Right common carotid artery plus branches (tissue), 1 donor: ENCODE data around the gene HSPA4L.

GRCh38 chr4:122035925-122036352, 84.1 kb upstream of the TRPC3 start:
- PRO-cap: no peak

DNA sequence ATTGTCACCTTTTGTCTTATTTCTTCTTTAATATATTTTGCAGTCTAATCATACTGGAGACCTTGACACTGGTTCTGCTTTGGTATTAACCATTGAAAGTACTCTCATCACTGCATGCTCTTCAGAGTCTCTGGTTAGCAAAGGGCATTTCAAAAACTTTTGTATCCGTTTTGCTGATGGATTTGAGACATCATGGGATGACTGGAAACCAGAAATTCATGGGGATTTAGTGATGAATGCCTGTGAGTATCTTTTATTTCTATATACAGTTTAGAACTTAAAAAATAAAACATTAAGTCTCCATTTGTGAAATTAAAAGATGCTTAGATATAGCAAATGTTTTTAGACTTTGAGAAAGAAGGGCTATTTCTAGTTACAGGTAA, 69.6 kb upstream of the ADAD1 start:
- PRO-cap: no peak

- PRO-cap: no peak
These were observed 16.7 kb upstream of the ADAD1 start for GRCh38 chr4:122361820-122362703.

- PRO-cap: no peak
These were observed 17.1 kb downstream of the BBS12 start for GRCh38 chr4:122749400-122750249.

GRCh38 chr4:122775998-122776551, 43.6 kb downstream of the BBS12 start:
- PRO-cap: no peak

DNA sequence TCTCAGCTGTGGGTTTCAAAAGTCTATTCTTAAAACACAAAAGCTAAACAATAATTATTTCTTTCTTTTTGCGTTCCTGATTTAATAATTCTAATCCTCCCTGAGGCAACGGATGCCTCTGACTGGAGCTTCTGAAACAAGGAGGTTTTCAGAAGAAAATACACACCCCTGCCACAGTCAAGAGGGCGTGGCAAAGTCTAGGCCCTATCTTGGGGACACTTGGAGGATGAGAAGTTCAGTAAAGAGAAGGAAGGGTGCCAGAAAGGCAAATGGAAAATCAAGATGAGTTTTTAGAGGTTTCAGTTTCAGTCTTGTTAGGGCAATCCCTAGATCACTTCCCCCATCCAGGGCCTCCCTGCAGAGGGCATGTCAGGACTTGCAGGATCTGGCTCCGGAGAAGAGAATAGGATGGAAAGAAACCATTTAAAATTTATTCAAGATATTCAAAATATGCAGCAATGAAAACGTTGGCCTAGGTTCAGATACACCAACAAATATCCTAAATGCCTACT, 28.5 kb upstream of the FGF2 start:
- PRO-cap: no peak

GRCh38 chr4:122923255-122923568, 334 bp downstream of the SPATA5 start:
- PRO-cap: no peak

GRCh38 chr4:123113128-123113557, 190.3 kb downstream of the SPATA5 start:
- PRO-cap: no peak

- PRO-cap: bidirectional peak, plus-strand start at chr4:123244519, minus-strand start at chr4:123244279
These were observed 152.5 kb upstream of the SPRY1 start for GRCh38 chr4:123243916-123244647.

DNA sequence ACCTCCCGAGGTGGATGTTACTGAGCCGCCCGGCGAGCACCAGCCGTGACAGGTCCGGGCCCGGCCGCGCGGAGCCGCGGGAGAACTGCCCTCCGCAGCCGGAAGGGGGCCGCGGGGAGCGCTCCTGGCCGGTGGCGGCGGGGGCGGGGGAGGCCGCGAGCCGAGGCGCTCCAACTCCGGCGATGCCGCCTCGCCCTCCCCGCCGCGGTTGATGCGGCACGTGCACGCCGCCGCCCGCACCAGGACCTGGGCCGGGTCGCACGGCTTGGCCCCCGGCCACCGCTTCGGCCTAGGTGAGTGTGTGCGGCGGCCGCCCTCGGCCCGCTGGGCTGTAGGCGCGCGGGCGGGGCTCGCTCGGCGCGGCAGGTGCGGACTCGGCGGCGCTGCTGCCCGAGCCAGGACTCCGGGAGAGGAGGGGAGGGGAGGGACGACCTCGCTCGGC, 1.6 kb downstream of the SPRY1 start:
- PRO-cap: bidirectional peak, plus-strand start at position 398 of the sequence, minus-strand start at position 87 of the sequence

GRCh38 chr4:123478683-123479587, 82.3 kb downstream of the SPRY1 start:
- PRO-cap: no peak

GRCh38 chr4:123553985-123554725, 157.6 kb downstream of the SPRY1 start:
- PRO-cap: no peak

DNA sequence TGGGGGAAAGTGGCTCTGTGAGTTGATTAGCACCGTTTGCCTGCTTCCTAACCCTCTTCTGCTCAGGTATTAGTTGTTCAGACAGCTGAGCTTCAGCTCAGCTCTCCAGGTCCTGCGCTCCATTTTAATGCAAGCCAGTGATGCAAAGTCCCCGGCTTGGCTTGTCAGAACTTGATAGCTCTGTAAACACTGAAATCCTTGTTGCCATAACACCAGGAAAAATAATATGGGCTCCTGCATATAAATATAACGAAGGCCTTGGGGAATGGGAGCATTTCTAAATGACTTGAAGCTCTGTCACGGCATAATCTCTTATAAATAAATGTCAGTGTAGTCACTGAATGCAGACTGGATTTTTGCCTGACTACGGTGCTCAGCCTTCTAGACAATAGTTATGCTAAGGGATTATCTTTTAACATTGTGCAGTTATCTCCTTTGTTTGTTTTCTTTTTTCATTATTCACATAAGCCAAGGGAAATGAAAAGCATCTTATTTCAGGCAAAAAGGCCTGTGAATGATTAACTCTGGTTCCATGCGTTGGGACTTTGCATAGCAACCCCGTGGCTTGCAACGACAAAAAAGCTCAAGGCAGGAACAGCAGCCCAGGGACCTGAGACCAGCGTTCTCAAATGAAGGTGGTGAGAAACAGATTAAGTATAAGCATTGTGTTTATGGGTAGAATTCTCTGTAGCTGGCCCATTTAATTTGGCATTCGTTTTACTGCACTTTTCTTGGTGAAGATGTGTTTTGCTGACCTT, 253.3 kb downstream of the SPRY1 start:
- PRO-cap: unidirectional peak, minus-strand start at position 129 of the sequence

GRCh38 chr4:123659414-123659783, 262.8 kb downstream of the SPRY1 start:
- PRO-cap: no peak

DNA sequence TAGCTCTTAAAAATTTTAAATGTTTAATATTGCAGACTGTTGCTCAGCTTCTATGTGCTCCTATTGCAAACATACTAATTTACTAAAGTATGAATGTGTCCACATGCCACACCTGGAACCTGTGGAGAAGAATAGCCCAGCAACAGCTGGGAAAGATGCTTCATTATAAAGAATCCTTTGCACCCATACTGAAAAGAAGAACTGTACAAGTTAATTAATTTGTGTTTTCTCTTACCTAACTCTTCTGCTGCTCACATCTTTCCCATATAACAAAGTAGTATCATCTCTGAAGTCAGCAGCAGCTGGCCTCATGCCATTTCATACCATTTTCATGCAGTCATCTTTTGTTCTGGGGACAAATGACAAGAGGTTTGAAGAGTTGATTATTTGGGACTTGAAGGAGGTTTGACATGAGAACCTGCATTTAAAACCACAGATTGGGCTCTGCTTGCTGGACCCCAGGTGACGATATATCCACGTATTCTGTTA, 430.2 kb downstream of the SPRY1 start:
- PRO-cap: no peak

- PRO-cap: no peak
These were observed 484.5 kb downstream of the SPRY1 start for GRCh38 chr4:123881107-123881533.

GRCh38 chr4:124670340-124670969, 42.1 kb downstream of the ANKRD50 start:
- PRO-cap: no peak

- PRO-cap: no peak
These were observed 227.9 kb upstream of the ANKRD50 start for GRCh38 chr4:124940354-124940843.

DNA sequence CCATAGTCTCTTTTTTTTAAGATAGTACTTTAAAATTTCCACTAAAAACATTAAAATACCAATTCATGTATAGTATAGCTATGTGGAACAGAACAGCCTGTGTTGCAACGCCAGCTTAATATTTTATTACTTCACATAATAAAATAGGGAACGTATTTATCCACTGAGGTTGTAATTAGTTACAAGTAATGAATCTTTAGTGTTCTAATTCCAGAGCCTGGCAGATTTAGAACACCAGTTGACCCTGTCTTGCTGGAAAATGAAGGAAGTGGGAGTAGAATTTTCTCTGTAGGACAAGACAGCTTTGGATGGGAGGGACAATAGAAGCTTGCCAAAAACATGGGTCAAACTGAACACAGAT, 20.0 kb downstream of the FAT4 start:
- PRO-cap: no peak

GRCh38 chr4:127781618-127782452, at the start of gene HSPA4L:
Gene HSPA4L (plus strand): TSS chr4:127782322.
- PRO-cap: bidirectional peak, plus-strand start at chr4:127781798, minus-strand start at chr4:127781754; bidirectional peak, plus-strand start at chr4:127782322, minus-strand start at chr4:127782194